Placental epithelial cell (primary cell): ENCODE data around the genes LCN12 and MAN1B1.

GRCh38 chr9:136720516-136721636 lies 8.5 kb downstream of the DIPK1B start:
- CAGE, long polyA plus RNA, result no peak

DNA sequence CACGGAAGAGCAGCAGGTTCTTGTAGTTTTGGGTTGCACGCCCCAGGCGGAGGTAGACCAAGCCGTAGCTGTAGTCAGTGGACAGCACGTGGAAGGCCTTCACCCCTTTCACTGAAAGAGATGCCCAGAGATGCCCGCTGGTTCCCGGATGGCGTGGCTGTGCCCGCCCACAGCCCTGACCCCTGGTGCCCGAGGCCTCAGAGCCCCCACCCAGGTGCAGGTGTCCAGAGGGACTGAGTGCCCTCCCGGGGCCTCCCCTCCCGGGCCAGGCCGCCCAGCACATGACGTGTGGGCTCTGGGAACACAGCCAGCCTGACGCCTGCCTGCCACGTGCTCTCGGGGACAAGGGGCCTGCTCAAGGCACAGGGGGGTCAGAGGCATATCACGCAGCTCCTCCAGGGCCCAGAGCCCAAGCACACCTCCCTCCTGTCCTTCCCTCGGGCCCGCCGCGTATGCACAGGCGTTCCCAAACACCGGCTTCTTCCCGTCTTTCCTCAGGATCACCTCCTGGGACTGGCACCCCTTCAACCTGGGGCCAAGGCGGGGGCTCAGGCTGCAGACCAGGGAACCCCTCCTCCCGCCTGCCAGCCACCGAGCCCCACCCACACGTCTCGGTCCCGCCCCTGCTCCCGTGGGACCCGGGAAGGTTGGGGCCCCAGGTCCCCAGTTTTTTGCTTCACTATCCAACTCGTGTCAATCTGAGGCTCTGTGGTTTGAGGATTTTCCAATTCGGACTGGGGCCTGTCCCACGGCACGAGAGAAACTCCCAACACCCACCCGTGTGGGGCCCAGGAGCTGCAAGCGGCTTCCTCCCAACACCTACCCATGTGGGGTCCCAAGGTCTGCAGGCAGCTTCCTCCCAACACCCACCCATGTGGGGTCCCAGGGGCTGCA lies 1.7 kb downstream of the LCN10 start:
- CAGE, long polyA plus RNA, result no peak

DNA sequence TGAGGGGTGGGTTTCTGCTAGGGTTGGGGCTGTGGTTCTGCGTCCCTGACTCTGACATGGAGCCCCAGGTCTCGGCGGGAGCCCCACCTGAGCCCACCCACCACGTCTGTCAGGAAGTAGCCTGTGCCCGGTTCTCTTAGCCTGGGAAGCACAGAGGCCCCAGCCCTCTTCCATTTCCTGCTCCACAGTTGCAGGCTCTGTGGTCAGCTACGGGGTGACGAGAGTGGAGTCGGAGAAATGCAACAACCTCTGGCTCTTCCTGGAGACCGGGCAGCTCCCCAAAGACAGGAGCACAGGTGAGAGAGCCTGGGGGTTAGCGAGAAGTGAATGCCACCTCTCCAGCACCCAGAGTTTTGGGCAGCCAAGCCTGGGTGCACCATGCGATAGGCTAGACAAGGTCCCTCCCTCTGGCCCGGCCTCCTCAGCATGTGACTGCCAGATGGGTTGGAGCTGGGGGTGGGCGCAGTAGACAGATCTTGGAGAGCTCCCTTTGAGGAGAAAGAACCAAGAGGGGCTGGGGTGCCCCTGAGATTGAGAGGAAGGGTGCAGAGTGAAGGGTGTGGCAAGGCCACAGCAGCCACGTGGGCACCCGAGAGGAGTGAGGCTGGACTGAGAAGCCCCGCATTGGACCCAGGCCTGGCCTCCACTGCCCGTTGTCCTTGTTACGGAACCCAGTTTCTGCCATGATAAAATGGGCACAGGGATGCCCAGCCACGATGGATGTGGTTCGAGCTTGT lies 1.1 kb downstream of the TMEM141 start:
- CAGE, long polyA plus RNA, result no peak

DNA sequence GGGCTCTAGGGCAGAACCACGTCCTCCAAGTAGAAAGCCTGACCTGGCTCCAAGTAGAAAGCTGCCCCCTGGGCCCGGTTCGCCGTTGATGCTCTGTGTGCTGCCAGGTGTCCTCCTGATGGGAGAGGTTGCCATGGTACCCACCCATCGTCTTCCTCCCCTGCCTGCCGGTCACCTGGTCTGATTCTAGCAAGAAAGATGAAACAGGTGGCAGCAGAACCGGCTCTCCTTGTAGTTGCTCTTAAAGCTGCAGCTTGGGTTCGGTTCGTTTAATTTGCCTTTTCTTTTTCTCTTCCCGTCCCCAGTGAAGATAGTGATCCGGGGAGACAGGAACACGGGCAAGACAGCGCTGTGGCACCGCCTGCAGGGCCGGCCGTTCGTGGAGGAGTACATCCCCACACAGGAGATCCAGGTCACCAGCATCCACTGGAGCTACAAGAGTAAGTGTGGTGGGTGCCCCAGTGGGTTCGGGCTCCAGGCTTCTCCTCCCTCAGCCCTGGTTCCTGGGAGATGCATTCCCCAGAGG lies 15.5 kb downstream of the RABL6 start:
- CAGE, long polyA plus RNA, result no peak

DNA sequence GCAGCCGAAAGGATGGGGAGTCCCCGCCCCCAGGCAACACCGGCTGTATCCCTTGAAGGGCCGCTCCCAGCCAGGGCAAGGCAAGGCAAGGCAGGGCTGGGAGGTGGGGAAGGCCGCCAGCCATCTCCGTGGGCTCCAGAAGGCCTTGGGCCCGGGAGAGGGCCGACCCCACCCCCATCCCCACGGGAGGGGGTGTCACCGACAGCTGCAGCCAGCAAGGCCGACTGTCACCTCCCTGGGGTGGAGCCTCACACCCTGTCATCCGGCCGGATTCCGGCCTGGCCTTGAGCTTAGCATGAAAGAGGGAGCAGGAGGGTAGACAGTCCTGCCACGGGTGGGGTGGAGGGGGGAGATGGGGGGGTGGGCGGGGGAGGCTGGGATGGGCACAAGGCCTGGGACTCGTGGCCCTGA lies 381 bp downstream of the AJM1 start:
- CAGE, long polyA plus RNA, result no peak

DNA sequence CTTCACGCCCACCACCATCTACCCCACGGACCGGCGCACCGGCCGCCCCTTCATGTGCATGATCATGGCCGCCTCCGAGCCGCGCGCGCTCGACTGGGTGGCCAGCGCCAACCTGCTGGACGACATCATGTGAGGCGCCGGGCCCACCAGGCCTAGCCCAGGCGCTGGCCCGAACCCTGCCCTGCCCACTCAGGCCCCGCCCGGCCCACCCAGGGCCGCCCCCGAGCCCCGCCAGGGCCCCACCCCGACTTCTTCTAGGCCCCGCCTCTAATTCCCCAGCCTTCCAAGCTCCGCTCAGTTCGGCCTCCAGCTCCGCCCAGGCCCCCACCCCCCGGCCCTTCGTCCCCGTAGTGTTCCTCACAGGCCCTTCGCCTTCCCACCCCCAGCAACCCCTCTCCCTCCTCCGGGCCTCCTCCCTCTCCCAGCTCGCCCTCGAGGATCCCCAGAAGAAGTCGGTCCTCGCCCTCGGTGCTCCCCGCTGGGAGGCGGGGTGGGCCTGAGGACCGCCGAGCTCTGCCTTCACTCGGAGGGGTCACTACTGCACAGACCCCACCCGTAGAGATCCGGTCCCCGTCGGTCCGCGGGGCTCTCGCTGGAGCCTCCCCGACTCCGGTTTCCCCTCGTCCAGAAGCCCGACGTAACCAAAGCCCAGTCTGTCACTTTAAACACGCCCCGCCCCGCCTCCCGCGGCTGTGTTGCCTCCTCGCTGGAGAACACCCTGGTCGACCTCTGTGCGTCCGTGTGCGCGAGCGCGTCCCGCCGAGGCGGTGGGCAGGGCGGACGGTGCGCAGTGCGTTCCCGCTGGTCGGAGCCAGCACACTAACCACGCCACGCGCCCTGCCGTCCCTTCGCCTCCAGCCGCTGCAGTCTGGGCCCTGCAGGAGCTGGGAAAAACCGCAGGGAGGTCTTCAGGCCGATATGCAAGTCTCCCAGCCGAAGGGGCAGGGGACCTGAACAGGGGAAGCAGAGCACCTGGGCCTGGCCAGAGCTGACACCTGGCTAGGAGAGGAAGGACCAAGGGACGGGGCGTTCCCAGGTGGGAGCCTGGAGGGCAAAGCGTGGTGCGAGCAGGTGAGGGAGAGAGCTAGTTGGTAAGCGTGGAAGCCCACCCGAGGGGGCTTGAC lies 1.6 kb upstream of the PHPT1 start:
- CAGE, long polyA plus RNA, result no peak

DNA sequence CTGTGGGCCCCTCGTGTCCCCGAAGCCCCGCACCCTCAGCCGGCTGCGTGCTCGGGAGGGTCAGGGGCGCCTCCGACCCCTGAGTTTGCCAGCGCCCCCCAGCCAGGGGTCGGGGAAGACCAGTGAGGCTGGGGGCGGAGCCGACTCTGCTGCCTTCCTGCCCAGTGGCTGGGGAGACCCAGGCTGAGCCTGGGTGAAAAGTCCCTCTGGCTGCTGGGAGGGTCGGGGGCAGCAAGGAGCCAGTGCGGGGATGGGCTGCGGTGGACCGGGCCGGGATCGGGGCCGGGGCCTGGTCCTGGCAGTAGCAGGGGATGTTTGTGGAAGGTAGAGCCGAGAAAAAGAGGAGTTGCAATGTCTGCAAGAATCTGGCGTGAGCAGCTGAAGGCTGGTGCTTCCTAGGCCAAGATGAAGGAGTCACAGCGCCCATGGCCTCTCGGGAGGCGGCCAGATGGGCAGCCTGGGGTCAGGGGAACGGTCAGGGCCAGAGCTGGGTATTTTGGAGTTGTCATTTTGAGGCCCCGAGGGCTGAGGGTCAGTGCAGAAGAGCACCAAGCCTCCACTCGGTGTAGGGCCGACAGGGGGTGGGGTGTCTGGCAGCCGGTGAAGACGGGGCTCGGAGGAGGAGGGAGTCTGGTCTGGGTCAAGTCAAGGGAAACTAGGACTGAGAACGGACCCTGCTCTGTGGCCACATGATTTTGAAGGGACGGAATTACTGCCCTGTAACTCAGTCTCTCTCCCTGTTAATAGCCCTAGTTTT lies 795 bp downstream of the TRAF2 start:
- CAGE, long polyA plus RNA, result no peak

DNA sequence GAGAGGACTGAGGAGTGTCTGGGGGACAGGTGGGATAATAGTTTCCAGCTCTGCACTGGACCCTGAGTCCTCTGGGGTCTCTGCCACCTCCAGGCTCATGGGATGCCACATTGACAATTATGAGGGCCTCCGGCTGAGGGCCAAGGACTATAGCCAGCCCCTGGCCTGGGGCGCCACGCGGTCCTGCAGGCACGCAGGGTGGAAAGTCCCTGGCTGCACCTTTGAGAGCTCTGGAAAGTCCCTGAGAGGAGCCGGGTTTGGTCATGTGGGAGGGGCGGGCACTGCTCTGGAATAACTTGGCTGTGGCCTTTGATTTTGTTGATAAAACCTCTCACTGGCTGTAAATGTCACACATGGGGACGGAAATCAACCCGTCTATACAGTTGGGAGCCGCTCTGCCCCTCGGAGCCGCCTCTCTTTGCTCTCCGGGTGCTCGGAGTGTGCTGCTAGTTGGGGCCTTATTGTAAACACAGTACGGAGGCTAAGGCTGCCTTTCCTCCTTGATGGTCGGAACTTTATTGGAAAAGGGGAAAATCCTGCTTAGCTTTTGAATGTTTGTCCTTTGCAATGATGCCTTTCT lies 16.1 kb downstream of the TRAF2 start:
- CAGE, long polyA plus RNA, result no peak

DNA sequence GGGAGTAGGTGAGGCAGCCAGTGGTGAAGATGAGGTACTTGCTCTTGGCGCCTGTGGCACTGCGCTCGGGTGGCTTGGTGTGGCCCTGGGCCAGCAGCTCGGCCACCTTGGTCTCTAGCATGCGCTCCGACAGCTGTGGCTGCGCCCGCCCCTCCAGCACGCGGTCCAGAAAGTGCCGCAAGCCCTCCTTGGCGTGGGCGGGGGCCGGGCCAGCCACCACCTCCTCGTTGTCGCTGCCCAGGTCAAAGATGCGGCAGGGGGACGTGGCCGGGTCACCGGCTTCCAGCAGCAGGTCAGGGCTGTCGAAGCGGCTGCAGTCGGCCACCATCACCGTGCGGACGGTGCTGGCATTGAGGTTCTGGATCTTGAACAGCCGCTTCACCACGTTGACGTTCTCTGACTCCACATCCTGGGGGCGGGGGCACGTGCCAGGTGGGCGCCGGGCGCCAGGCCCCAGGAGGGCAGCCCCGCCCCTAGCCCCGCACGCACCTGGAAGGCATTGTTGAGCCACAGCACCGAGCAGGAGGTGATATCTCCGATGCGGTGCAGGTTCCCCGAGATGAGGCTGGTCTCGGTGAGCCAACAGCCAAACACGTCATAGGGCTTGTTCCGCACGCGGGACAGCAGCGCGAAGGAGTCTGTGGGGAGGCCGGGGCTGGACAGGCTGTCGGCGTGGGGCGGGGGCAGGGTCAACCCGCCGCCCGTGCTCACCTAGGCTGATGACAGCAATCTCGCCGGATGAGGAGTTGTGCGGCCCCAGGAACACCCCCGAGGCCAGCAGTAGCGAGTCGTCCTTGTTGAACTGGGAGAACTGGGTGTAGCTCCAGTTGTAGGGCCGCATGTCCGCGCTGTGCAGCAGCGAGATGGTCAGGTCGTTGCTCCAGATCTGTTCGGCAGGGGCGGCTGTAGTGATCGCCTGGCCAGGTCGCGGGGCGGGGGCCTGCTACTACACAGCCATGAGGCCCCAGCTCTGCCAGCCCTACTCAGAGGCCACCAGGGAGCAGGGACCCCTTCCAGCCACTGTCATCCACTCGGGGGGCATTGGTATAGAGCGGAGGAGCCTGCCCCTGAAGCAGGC lies 2.1 kb downstream of the FBXW5 start:
- CAGE, long polyA plus RNA, result no peak

DNA sequence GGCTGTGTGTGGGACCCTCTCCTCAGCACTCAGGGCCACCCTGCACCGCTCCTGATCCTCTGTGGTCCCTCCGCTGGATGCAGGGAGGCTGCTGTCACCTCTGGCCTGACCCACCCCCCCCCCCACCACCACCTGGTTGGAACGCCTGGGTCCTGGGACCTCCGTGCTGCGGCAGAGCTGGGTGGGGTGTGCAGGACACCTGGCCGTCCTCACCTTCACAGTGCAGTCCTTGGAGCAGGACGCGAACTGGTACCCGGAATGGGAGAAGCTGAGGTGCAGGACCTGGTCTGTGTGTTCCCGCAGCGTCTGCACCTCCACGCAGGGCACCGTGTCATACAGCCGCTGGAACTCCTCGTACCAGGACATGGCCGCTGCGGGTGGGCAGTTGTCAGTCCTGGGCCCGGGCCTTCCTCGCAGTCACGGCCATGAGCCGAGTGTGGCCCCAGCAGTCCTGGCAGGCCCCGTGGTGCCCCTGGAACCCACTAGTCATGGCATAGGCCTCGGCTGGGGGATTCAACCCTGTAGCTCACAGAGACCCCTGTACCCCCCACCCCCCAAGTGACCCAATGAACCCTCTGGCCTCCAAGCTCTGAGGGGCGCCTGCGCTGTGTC lies 1.3 kb downstream of the FBXW5 start:
- CAGE, long polyA plus RNA, result no peak

DNA sequence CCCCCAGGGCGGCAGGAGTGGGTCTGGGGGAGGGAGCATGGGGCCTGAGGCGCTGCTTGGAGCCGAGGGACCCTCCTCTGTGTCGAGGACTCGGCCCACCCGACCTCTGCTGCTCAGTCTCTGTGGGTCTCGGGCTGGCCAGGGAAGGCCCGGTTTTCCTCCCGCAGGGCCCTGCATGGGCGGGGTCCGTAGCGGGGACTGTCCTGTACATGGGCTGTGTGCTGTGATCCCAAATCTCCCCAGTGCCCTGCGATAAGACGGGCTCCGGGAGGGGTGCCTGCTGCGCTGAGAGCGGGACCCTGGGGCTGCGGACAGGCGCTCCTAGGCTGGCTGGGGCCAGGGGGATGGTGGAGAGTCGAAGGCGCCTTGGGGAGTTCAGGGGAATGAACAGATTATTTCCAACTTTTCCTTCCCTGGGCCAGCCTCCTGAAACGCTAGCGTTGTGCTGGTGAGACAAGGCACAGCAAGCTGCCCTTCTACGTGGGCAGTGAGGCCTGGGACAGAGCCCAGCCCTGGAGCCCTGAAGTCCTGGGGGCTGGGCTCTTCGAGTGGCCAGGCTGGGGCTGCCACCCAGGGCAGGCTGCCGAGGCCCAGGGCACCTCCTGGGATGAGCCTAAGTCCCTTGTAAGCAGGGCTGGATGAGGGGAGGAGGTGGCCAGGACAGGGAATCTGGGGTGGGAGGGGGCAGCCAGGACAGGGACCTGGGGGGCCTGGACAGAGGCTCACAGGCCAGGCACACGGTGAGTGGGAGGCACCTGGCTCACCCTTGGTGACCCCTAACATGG lies 1.6 kb upstream of the LCN12 start:
- CAGE, long polyA plus RNA, result no peak

- CAGE, long polyA plus RNA, result no peak
These were observed at the start of gene LCN12 for GRCh38 chr9:136951935-136953038. Gene LCN12, plus strand, starts transcription at chr9:136952273.

DNA sequence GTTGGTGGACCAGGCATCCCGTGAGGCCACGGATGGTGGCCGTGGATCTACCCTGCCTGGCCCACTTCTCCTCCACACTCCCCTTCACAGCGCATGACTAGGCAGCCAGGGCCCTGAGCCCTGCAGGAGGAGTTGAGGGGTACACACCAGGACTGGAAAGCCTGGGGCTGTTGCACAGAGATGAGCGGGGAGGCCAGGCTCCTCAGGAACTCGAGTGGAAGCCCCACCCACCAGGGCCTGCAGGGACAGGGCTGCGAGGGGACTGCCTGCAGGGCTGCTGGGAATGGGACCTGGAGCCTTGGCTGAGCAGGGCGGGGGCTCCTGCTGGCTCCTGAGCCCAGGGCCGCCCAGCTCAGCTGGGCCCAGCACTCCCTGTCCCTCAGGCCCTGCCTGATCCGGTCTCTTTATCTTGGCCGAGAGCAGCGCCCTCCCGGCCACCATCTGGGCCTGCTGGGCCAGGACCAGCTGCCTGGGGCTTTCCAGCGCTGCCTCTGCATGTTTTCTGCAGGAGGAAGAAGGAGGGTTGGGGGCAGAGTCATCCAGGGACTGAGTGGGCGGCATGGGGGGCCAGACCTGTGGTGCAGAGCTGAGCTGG lies 9.2 kb downstream of the LCN12 start:
- CAGE, long polyA plus RNA, result no peak

DNA sequence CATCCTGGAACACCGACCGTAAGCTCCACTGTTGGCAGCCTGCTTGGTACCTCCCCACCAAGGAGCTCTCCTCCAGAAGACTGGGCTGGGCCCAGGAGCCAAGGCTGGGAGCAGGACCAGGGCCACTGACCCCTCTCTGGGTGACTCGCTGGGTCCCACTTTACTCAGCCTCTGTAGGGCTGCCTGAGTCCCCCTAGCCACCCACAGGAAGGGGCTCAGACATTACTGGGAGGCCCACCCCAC lies 255 bp downstream of the CLIC3 start:
- CAGE, long polyA plus RNA, result no peak

GRCh38 chr9:137062107-137063037 lies 8.0 kb downstream of the SAPCD2 start:
- CAGE, long polyA plus RNA, result no peak

GRCh38 chr9:137086515-137087234 lies at the start of gene MAN1B1:
Gene MAN1B1, plus strand, starts transcription at chr9:137086985.
- CAGE, long polyA plus RNA, result no peak

GRCh38 chr9:137187462-137188126 lies 766 bp downstream of the ANAPC2 start:
- CAGE, long polyA plus RNA, result no peak

GRCh38 chr9:137200898-137201319 lies 368 bp upstream of the TPRN start:
- CAGE, long polyA plus RNA, result no peak

GRCh38 chr9:137207196-137207714 lies 1.8 kb downstream of the NDOR1 start:
- CAGE, long polyA plus RNA, result no peak

DNA sequence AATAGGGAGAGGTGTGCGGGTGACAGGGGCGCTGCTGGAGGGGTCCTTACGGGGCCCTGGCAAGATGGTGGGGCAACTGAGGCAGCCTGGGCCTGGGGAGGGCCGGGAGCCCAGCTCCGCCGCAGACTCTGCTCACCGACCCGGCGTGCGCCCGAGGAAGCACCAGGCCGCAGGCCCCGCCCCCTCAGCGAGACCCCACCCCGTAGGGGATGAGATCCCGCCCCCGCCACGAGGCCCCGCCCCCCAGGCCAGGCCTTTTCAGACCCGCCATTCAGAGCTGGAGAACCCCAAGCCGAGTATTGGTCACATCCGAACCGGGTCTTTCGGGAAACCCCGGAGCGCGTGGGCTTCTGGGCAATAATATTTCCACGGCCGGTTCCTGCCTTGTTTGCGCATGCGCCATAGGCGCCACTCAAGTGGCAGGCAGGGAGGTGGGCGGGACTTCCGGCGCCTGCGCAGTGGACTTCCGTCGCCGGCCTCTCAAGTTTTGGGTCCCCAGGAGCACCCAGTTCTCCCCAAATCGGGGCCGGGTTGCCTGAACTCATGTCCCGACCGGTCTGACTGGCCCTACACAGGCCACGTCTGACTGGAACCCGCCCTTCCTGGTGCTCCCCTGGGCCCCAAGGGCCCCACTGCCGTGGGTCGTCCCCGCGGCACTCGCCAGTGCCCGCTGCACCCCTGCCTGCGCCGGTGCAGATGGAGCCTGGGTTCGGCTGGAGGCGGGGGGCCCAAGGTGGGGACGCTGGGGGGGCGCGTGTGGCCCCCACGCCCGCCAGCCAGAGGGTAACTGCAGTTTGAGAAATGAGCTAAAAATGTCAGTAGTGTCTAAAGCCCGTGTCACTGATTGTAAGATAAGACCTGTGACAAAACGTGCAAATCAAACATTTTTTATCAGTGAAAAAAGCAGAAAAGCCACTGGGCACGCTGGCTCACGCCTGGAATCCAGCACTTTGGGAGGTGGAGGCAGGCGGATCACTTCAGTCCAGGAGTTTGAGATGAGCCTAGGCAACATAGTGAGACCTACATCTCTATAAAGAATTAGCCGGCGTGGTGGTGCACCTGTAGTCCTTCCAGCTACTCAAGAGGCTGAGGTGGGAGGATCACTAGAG lies 1.4 kb upstream of the CYSRT1 start:
- CAGE, long polyA plus RNA, result no peak